Lower leg skin (tissue), 2 donors: ENCODE data around the genes UBE4B and PEX14.

GRCh38 chr1:10032874-10033950 lies at the start of gene UBE4B:
Gene UBE4B (plus strand): TSS chr1:10032958.
- PRO-cap = bidirectional peak, plus-strand start at chr1:10032965, minus-strand start at chr1:10032669; unidirectional peak, plus-strand start at chr1:10033161; unidirectional peak, plus-strand start at chr1:10033327; unidirectional peak, plus-strand start at chr1:10033427
- RAMPAGE, long total RNA, 2 experiments = start-site peak on the plus strand in 2 of 2 experiments, at chr1:10032933-10033228 at its widest, 109 to 194 reads per replicate

DNA sequence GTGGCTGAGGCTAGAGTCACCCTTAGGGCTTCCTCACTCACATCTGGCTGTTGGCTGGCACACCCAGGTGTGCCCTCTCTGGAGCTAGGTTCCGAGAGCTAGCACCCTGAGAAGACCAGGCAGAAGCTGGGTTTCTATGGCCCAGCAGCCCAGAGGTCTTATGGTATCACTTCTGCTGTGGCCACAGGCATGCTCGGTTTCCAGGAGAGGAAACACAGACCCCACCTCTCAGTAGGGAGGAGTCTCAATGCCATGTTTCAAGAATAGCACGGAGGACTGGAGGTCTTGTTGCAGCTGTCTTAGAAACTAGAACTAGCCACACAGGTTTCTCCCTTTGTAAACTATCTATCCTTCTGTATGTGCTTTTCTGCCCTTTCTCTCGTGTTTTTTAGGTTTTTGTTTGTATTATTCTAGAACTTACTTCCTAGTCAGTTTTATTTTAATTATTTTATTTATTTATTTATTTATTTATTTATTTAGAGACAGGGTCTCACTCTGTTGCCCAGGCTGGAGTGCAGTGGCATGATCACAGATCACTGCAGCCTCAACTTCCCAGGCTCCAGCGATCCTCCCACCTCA lies 20.5 kb upstream of the KIF1B start:
- PRO-cap = no peak
- RAMPAGE, long total RNA, 2 experiments = no peak in any of the 2 experiments

DNA sequence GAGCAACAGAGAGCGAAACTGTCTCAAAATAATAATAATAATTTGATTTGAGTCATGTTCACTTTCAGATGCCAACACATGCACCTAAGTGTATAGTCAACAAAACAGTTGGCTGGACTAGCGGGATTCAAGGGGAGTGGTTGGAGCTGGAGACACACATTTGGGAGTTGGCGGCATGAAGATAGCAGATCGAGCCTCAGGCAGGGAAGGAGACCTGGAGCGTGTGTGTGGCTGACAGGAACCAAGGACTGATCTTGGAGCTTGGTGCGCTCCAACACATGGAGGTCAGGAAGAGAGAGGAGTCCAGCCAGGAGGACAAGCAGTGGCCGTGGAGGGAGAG lies 14.6 kb upstream of the PGD start:
- PRO-cap = no peak
- RAMPAGE, long total RNA, 2 experiments = no peak in any of the 2 experiments

GRCh38 chr1:10387418-10388213 lies 11.2 kb upstream of the PGD start:
- PRO-cap = no peak
- RAMPAGE, long total RNA, 2 experiments = no peak in any of the 2 experiments

GRCh38 chr1:10425675-10426464 lies 4.4 kb upstream of the CENPS start:
- PRO-cap = no peak
- RAMPAGE, long total RNA, 2 experiments = no peak in any of the 2 experiments

DNA sequence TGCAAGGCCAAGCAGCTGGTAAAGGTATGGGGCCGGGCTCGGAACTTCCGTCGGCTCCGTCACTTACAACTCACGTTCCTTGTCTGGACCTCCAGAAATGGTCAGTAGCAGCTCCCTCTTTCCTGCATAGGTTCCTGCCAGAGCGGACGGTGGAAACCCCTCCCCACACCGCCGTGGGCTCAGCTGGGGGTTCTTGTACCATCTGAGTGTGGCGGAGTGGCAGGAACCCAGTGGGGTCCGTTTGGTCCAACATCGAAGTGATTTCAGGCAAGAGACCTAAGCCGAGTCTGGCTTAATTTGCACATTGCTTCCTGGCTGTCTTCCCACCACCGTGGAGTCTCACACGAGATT lies 563 bp downstream of the DFFA start:
- PRO-cap = no peak
- RAMPAGE, long total RNA, 2 experiments = no peak in any of the 2 experiments

DNA sequence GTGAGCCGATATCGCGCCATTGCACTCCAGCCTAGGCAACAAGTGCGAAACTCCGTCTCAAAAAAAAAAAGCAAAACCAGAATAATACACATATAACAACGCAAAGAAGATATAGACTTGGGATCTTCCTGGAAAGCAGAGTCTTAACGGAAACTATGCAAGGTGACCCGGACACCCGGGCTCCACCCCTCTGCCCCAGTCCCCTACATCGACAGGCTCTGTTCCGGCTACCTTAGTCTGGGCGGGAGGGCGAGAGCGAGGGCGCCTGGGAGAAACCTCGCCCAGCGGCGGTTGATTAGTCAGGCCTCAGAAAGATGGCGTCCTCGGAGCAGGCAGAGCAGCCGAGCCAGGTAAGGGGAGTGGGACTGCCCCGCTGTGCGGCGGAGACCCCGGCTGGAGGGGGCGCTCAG lies at the start of gene PEX14:
TSS of gene PEX14 (plus strand) at position 298 of the 410 bp plus-strand sequence.
- PRO-cap = unidirectional peak, plus-strand start at position 235 of the sequence; unidirectional peak, plus-strand start at position 302 of the sequence
- RAMPAGE, long total RNA, 2 experiments = start-site peak on the plus strand in 2 of 2 experiments, centred at positions 302 to 306 of the sequence, 73 to 110 reads per replicate

GRCh38 chr1:10635995-10636534 lies 160.4 kb downstream of the CASZ1 start:
- PRO-cap = bidirectional peak, plus-strand start at chr1:10636208, minus-strand start at chr1:10636153
- RAMPAGE, long total RNA, 2 experiments = no peak in any of the 2 experiments

DNA sequence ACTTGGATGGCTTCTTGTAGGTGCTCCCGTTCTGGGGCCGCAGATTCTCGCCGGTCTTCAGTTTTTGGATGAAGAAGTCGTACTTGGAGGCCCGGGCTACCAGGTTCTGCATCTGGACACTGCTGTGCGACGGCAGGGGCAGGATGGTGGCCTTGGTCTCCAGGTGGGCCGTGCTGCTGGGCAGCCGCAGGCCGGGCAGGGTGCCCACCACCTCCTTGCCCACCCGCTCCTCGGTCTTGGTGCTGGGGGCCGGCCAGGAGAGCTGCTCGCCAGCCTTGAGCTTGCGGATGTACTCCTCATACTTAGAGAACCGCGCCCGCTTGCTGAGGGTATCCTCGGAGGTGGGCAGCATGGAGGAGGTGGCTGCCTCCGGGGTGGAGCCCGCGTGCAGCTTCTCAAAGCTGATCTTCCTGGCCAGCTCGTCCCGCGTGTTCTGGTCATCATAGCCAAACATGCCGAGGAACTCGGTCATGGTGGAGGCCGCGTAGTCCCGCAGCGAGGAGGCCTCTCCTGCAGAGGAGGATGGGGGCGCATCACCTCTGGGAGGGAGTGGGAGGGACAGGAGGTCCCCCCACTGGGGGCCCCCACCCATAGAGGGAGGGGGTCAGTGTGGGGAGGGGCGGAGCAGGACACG lies 136.3 kb downstream of the CASZ1 start:
- PRO-cap = no peak
- RAMPAGE, long total RNA, 2 experiments = no peak in any of the 2 experiments

GRCh38 chr1:10676504-10676956 lies 119.9 kb downstream of the CASZ1 start:
- PRO-cap = no peak
- RAMPAGE, long total RNA, 2 experiments = no peak in any of the 2 experiments

DNA sequence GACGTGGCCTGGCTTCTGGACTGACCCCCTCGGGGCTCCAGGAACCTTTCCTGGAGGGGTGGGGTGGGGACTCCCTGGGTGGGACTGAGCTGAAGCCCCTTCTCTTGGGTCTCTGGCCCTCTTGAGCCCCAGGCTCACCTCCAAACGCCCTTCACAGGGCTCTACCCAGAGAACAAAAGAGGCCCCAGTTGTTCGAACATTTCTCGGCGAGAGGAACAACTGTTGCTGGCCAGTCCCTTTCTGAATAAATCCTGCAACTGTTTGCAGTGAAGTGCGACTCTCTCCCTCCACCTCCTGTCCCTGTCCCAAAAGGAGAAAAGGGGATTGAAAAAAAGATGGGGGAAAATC lies 114.7 kb downstream of the CASZ1 start:
- PRO-cap = no peak
- RAMPAGE, long total RNA, 2 experiments = no peak in any of the 2 experiments

GRCh38 chr1:10696154-10696642 lies 100.2 kb downstream of the CASZ1 start:
- PRO-cap = no peak
- RAMPAGE, long total RNA, 2 experiments = no peak in any of the 2 experiments

DNA sequence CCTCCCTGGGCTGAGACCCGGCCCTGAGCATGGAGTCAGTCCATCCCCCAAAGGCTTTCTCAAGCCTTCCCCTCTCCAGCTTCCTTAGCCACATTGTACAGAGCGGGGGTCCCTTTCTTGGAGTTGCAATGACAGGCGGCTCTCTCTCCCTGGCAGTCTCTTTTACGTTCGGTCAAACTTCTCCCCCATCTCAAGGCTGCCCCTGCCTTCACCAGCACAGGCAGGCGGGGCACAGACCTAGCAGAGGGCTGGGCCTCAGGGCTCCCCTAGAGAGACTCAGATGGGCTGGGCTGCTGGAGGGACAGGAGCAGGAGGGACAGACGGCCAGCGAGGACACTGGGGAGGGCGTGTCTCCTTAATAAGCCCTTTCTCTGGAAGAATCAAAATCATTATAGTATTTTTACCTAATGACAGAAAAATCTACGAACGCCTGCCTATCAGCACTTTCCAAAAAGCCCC lies 79.6 kb downstream of the CASZ1 start:
- PRO-cap = no peak
- RAMPAGE, long total RNA, 2 experiments = no peak in any of the 2 experiments

- PRO-cap = no peak
- RAMPAGE, long total RNA, 2 experiments = no peak in any of the 2 experiments
Observed at GRCh38 chr1:10814878-10816115, 18.9 kb upstream of the CASZ1 start.

DNA sequence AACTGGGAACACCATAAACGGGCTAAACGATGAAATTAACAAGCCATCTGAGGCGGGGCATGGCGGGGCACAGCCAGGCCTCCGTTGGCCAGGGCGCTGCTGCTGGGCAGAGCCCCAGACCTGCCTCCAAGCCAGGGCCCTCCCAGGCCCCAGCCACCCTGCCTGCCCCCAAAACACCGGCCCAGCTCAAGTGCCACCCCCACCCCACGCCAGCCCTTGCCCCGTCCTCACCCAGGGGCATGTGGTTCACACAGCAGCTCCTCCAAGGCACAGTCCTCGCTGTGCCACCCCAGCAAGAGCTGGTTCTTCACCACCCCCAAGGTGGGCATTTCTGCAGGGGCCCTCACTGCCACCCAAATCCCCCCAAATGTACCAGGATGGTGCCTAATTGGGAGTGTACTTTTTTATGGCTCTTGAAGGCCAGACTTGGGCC lies 60.0 kb upstream of the CASZ1 start:
- PRO-cap = no peak
- RAMPAGE, long total RNA, 2 experiments = no peak in any of the 2 experiments

DNA sequence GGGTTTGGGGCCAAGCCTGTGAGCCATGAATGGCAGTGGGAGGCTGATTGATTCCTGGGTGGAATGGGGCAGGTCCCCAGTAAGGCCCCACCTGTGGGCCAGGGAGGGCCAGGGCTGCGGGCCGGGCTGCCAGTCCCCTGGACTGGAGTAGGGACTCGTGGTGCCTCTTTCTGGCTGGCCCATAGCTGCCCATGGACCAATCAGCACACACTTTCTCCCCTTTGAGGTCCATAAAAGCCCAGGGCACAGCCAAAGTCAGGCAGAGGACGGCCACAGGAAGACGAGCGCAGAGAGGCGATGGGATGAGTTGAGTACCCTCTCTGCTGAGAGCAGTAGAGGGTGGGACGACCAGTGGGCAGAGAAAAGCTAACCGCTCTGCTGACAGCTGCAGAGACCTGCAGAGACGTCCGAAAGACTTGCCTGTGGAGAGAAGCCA lies 7.8 kb downstream of the C1orf127 start:
- PRO-cap = no peak
- RAMPAGE, long total RNA, 2 experiments = no peak in any of the 2 experiments

DNA sequence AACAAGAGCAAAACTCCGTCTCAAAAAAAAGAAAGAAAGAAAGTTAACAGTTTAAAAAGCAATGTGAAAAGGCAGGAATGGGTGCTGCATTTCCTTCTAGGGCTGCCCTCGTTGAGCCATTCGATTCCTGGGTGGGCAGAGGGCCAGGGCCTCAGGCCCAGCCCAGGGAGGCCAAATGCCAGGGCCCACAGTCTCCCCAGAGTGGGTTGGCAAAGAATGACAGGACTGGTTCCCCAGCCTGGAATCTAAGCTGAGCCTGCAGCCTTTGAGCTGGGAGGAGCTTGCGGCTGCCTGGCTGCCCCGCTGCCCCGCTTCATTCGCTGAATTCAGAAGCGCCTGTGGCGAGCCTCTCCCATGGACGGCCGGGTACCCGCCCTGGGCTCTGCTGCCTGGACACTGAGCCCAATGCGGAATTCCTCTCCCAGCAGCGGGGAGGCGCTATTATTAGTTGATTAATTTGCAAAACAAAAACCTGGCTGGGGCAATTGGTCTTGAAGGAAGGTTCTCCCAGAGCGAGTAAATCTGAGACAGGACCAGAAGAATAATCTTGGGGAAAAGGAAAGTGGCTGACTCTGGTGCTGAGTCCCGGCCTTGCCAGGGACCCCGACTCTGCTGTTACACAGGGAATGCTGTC lies 1.7 kb downstream of the C1orf127 start:
- PRO-cap = no peak
- RAMPAGE, long total RNA, 2 experiments = no peak in any of the 2 experiments

DNA sequence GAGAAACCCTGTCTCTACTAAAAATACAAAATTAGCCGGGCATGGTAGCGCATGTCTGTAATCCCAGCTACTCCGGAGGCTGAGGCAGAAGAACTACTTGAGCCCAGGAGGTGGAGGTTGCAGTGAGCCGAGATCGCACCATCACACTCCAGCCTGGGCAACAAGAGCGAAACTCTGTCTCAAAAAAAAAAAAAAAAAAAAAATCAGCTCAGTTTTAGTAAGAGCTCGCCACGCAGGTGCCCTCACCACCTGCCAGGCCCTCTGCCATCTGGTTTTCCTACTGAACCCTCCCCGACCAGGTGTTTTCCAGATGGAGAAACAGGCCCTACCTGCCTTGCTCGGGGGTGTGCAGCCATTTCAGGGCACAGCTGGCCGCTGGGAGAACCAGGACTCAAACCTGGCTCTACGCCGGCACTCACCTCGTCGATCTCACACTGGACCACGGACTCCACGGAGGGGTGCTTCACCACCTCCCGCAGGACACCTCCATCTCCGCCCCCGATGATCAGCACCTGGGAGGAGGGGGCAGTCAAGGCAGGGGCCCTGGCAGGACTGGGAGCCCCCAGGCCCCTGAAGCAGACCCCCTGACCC lies 1.3 kb downstream of the SRM start:
- PRO-cap = no peak
- RAMPAGE, long total RNA, 2 experiments = no peak in any of the 2 experiments

- PRO-cap = no peak
- RAMPAGE, long total RNA, 2 experiments = no peak in any of the 2 experiments
Observed at GRCh38 chr1:11058972-11059448, 808 bp downstream of the SRM start.

DNA sequence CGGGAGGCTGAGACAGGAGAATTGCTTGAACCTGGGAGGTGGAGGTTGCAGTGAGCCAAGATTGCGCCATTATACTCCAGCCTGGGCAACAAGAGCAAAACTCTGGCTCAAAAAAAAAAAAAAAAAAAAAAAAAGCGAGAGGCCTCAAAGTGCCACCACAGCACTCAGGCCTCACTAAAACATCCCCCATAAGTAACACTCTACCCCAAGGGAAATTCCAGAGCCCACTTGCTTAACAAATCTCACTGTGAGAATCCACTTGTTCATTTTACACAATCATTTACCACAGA lies 26.2 kb upstream of the EXOSC10 start:
- PRO-cap = no peak
- RAMPAGE, long total RNA, 2 experiments = no peak in any of the 2 experiments